Neuron (in vitro differentiated cells): ENCODE measurements around a stretch of chr1.

DNA sequence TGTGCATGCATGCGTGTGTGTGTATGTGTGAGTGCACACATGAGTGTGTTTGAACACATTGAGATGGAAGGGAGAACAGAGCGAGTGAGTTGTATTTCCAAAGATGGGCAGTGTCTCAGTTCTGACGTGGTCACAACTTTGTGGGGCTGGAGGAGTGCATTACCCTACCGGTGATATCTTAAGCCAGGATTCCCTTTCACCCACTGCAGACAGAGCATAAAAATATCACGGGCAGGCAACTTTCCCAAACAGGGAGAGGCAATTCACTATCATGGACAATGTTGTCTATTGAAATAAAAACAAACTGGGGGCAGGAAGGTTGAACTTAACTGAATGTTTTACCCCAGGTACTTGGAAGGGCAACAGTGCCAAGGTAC lies 27.7 kb downstream of the IRF2BP2 start:
- PRO-cap = no peak

DNA sequence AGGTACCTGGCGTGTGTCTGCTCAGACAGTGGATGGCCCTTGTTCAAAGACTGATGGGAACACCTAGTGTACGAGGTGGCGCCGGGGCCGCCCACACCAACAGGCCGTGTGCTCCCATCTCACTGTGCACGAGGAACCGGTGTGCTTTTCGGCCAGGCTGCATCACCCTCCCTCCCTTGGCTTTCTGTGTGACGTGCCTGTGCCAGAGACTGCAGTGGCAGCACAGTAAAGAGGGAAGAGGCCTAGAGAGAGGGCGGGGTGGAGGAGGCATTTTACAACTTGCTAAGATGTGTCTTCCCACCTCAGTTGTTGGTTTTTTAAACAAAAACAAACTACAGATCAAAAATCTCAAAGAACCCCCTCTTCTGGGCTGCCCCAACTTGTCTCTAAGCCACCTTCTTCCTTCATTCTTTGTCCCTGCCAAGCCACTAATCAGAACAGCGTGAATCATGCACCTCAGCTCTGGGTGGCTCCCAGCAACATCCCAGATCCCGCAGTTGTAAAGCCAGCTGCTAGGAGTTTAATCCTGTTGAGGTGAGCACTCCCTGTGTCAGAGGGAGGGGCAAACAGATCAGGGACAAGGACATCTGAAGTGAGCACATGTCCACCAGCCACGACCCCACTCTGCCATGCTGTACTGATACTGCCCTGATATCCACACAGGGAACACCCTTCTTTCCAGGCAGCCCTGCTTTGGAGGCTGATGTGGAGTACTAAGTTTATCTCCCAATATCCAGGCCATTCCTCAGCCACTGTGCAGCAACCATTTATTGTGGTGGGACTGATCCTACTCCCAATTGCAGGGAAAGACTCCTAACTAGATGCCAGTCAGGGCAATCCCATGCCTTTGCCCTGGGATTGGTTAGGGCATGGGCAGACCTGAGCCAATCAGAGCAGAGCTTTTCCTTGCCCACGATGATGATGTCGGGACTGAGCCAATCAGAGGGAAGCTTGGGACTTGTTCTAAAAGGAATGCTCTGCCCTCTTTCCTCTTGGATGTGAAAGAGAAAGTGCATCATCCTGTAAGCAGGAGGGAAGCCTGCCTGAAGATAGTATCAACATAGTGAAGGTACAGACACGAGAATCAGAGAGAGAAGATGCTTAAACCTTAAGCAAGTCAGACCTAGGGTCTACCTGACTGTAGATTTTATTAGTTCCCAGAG lies 20.5 kb downstream of the IRF2BP2 start:
- PRO-cap = no peak

DNA sequence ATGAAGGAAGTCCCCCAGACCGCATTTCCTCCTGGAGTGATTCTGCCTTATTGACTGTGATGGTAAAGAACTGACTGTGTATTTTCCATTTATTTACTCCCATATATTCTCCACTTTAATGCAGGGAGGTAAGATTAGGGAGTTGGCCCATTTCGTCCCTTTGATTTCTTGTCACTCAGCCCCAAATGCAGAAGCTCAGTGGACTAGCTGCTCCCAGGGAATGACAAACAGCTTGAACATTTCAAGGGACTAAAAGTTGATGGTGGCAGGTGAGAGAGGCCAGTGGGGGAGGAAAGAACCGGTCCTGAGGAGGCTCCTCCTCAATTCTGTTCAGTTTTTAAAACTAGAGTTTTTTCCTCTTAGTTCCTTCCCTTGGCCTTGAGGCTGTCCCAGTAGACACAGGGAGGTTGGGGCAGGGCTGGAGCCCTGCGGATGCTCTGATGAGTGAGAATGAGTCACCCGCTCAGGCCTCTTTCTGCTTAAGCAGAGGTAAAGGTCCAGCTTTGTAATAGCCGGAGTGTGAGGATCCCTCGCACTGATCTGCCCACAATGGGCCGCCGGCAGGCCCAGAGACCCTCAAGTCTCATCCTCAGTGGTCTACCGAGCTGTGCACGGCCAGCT lies 49.4 kb upstream of the IRF2BP2 start:
- PRO-cap = no peak

DNA sequence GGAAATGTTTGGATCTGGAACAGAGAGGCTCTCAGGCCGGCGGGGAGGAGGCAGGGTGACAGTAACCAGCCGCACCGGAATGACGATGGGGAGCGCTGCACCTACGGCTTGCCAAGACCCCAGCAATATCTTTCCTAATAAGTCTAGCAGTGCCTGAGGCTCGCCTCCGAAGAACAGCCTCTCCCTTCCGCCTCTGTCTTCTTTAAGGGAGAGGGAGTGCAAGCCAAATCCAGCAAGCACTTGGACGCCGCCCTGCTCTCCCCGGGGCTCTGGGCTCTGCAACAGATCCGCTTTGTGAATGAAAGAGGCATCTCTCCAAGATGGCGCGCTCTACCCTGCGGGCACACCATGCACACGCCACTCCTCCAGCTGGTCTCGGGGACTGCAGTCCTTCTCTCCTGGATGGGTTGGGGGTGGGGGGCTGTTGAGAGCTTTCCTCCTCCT lies 206.5 kb upstream of the IRF2BP2 start:
- PRO-cap = no peak

DNA sequence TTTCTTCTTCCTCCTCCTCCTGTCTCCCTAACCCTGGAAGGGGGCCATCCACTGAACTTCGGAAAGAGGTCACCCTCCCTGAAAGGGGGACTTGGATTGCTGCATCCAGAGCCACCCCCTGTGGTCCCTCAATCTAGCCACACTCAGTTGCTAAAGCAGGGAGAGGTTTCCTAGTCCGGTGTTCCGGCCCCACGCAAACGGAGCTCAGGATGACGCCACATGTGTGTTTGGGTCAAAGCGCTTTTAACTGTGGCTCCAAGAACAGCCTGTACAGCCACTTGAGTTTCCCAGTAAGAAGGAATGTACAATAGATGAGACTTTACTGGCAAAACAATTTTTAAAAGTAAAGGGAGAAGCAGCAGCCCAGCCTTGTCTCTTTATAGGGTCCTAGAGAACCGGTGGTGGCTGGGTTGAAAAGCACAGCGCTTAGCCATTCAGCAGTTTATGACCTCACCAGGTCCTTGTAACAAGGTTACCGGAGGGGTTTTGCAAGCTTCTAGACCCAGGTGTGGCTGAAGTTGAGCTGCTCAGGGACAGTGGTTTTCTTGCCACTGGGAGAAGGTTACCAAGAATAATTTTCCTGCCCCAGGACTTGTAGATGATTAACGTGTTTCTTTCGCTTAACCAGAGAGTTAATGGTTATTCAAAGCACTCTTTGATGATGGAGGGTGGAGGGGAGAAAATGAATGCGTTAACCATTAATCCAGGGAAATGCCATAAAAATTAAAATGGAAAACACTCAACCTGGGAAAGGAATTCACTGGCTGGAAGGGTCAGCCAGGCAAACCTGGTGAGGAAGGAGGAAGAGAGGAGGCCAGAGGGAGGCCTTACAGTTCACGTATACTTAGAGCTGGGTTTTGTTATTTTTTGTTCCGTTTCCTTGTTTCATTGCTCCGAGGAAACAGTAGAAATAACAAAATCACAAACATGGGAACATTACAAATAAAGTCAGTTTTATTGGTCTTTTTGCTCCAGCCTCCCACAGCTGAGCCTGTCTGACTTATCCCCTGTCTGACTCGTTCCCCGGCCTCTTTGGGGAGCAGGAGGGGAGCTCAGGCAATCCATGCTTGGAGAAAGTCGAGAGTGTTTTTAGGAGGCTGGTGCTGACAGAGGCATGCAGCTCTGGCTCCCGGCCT lies 207.3 kb upstream of the IRF2BP2 start:
- PRO-cap = no peak

- PRO-cap = no peak
These were observed 252.4 kb downstream of the TOMM20 start for GRCh38 chr1:234876079-234876884.

- PRO-cap = unidirectional peak, minus-strand start at chr1:234970857
These were observed 157.9 kb downstream of the TOMM20 start for GRCh38 chr1:234970379-234971494.

DNA sequence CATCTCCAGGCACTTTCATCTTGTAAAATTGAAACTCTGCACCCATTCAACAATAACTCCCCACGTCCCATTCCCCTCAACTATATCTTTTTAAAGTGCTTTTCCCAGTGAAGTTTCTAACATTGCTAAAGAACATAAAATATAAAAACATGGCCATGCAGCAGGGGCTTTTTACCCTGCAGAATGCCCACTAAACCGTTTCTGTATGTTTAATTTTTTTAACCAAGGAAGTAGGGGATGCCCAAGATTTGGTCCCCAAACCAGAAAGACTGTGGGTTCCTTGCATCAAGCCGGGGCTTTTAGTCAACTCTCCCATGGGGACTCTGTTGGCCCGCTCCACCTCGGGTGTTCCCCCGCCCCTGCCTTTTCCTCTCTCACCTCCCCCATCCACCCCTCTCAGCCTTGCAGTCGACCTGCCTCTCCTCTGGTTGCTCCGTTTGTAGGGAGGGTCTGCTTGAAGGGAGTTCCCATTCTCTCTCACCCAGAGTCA lies 117.6 kb downstream of the TOMM20 start:
- PRO-cap = no peak

- PRO-cap = no peak
These were observed 116.1 kb downstream of the TOMM20 start for GRCh38 chr1:235012414-235013106.

DNA sequence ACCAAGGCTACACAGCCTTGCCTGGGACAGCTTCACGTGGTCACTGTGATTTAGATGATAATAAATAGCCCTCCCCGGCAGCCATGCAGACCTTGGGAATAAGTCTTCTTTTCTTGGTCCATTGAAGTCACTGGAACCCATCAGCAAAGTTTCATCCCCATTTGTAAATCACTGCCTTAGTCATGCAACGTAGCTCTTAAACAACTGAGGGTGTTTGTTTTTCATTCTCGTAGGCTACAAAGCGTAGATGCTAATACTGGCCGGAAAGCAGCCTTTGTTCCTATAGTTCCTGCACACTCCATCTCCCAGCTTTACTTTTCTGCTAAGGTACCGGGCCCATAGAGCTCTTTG lies 105.6 kb downstream of the TOMM20 start:
- PRO-cap = no peak

DNA sequence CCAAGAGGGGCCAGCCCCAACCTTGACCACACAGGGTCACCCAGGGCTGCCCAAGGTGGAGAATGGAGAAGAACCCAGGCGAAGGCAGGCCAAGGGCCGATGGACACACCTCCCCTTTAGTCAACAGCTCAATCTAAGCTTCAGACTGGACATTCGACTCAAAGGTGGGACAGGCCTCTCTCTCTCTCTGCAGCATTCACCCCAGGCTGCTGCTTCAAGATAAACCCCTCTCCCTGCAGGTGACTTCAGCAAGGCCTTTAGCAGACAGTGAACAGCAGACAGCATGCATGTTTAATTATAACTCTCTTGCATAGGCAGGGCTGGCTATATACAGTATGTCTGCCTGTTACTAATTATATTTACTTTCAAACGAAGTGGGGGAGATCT lies 54.3 kb downstream of the TOMM20 start:
- PRO-cap = no peak

DNA sequence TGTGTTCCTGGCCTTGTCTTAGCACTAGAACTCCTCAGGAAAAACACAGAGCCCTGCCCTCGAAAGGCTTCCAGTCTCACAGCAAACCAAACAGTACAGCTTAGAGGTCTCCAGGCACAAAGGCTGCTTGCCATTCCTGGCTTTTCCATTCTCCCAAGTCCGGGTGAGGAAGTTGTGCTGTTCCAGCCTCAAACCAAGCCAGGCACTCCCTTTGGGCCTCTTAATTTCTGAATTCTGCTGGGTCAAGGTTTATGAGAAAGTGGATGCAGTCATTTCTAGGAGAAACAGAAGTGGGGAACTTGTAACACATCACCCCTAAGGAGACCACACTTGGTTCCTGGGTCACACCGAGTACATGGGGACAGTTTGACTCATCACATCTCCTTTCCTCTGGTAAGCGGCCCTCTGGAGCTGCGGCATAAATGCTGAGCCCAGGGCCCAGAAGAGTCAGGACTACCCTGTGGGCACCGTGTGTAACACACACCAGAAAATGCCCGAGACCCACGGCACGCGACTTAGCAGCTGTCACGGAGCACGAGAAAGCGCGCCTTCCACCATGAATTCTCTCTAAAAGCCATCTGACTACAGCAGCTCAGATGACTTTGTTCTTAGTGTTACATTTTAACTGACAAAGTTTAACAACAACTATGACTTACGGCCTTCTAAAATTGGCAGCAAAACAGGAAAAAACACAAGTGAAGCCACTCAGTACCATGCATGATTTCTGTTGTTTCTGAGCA lies 51.1 kb downstream of the TOMM20 start:
- PRO-cap = no peak

- PRO-cap = no peak
These were observed 19.4 kb downstream of the TOMM20 start for GRCh38 chr1:235108912-235109878.

DNA sequence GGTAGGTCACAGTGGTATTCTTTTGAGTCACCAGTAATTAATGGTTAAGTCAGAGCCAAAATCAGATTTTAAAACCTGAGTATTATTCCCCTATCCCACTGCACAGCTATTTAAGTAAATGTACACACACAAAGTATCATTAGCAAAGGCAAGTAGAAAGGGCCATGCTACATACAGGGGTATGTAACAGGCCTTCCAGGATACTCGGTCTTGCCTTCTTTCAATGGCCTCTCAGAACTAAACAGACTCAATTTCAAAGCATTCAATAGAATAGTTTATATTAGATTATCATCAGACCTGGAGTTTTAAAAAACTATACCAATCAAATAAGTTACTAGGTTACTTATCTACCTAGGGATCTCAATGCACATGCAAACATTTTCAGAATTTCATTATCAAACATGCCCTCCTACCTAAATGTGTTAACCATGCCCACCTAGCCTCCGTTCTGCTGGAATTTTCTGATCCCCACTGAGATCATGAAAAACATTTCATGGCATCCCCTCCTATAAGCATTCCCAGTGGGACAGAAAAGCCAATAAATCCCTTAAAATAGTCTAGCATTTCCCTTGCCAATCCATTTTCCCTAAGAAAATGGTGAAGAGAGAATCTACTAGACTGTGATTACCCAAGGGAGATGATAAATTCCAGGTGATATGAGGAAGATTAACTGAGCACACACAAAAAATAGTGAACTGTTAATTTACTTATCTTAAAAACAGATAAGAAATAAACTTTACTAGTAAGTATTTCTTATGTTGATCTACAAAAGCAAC lies 49.9 kb downstream of the ARID4B start:
- PRO-cap = no peak

DNA sequence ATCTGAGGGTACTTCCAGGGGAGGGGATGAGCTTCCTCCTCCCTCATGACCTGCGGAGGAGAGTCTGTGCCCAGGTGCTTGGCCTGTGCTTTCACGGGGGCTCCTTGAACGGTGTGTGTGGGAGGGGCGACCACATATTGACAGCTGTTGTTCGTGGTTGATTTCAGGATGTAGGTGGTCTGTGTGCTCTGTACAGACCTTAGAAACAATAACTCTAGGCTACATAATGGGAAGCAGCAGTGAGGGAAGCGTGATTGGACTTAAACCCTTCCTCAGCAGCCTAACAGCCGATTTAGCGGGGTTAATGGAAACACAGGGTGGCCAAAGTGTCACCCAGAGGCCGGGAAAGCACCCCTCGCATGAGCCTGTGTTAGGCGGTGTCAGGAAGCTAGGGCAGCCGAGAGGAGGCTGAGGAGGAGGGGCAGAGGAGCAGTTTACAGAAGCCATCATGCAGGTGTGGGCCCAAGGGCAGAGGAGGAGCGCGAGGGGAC lies 56.0 kb downstream of the TBCE start:
- PRO-cap = no peak

DNA sequence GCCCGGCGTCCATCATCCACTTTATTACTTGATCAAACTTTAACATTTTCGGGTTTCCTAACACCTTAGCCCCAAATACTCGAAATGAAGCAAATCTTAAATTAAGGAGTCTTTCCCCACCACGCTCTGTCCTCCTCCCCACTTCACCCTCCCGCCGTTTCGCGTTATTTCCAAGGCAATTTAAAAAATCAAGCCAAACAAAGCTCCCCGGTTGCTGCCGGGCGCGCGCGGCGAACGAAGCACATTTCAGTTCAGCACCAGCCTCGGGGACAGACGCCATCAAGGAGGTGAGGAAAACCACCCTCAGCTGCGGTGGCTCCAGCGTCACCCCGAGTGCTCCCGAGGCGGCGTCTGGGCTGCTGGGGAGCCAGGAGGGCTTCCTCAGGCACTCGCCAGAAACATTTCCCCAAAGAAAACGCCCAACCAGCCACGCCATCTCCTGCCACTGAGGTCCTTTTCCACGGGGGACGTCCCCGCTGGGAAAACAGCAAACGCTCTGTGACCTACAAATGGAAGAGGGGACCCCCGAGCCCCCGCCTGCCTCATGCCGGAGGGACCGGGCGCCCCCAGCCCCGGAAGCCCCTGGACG lies 672 bp downstream of the GNG4 start:
- PRO-cap = bidirectional peak, plus-strand start at position 244 of the sequence, minus-strand start outside the sequence

GRCh38 chr1:235864677-235865687 lies 1.7 kb downstream of the LYST start:
- PRO-cap = unidirectional peak, plus-strand start at chr1:235865605

- PRO-cap = no peak
These were observed 72.0 kb upstream of the LYST start for GRCh38 chr1:235938535-235939266.

DNA sequence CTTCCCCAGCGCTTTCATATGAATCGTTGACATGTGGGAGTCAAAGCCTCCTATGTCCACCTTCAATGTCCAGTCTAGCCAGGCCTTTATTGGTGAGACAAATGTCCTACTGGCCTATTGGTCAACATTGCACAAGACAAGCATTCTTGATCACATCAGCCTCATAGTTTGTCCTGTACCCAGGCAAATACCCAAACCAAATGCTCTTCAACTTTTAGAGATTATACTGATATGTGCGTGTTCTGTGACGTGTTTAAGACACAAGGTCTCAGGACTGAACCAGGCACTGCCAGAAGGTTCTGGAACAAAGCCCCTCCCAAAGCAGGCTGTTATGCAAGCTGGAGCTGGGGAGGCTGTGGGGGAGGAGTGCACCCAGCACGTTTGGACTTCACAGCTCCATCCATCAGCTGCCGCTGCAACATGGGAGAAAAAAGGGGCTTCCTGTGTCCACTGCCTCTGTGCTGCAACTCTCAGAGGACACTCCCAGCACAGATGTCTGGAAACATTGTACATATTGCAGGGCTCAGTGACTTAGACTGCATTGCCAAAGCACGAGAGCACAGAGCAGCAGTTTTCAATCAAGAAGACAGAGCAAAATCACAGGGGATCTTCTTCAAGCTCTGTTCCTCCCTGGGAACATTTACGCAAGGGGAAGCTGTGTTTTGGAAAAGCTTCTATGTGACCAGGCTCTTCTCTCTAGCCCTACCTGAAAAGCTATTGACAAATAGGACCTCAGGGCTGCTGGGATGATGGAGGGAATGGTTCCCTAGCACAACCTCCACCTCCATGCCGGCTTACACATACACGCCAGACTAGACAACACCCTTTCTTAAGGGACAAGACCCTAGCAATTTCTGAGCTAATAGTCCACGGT lies 45.8 kb downstream of the NID1 start:
- PRO-cap = bidirectional peak, plus-strand start at position 541 of the sequence, minus-strand start at position 422 of the sequence

DNA sequence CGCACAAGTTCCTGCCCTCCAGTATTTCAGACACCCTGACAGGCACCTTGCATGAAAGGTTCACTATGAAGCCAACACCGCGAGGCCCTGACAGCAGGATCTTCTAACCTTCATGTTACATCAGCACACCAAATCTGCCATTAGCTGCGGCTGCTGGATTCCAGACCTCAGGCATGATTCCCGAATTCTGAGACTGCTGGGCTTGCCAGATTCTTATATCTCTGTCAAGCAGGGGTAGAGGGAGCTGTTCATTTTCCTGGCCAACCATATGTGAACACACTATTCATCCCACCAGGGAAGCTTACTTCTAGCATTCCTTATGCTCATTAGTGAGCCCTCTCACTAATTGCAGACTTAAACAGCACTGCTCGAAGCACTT lies 43.5 kb downstream of the NID1 start:
- PRO-cap = no peak